Measurements from ENCODE around the genes TNNI3K, ASB17 and ST6GALNAC3.

DNA sequence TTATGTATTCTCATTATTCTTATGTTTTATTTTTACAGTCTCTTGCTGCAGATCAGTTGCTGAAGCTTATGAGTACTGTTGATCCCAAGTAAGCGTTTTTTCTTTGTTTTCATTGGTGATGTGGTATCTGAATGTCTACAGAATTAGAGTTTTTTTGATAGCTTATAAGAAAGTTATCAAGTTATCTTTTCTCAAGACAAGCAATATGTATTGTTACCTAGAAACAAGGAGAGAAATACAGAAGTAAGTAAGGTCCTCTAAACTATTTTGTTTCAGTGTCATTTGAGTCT, 14.2 kb downstream of the SRSF11 start:
- CAGE, long polyA plus RNA, result no peak
- RRBS, result no CpG with 5 or more reads among the region's 1 CpG

GRCh38 chr1:70706103-70707185, 295.4 kb downstream of the CTH start:
- CAGE, long polyA plus RNA, result no peak
- RRBS, result 2% methylated on average over 3 of the region's 38 CpGs

GRCh38 chr1:71056108-71057387, 8.9 kb upstream of the PTGER3 start:
- CAGE, long polyA plus RNA, result no peak
- RRBS, result no CpG with 5 or more reads among the region's 9 CpGs

DNA sequence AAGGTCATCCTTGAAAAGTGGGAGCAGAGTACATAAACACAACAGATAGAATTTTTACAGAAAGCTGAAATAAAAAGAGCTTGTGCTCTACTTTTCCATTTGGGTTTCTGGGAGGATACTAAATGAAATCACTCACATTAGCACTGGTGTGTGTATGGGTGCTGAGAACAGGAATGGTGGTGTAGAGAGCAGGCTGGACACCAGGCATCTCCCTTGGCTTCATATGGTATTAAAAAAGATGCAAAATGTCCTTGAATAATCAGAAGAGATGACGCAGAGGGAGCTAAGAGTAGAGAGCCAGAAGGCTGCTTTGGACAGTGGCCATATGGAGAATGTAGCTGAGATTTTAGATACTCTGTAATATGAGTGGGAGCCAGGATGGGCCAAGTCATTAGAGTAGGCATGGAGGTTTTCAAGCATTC, 112.3 kb upstream of the ZRANB2 start:
- CAGE, long polyA plus RNA, result no peak
- RRBS, result no CpG with 5 or more reads among the region's 1 CpG

DNA sequence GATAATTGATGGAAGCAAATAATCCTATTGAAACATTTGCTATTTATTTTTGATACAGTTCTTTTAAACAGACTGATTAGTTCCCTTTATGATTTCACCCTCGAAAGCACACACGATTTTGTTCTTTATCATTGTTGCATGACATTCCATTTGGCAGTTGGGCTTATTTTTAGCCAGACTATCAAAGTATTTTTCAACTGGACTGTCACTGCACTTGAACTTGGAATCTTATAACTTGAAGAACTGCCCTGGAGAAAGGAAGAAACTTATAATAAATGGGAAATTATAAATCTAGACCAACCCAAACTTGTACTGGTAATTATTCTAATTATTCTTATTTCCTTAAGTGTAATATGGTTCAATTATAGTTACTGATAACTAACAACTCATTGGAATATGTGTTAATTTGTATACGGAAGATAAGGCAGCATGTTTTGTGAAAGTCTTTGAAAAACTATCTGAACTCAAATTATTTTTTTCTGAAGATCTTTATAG, at the start of gene TNNI3K:
TSS of gene TNNI3K (plus strand) at position 211 of the 495 bp plus-strand sequence.
- CAGE, long polyA plus RNA, result no peak
- RRBS, result no CpG with 5 or more reads among the region's 3 CpGs

DNA sequence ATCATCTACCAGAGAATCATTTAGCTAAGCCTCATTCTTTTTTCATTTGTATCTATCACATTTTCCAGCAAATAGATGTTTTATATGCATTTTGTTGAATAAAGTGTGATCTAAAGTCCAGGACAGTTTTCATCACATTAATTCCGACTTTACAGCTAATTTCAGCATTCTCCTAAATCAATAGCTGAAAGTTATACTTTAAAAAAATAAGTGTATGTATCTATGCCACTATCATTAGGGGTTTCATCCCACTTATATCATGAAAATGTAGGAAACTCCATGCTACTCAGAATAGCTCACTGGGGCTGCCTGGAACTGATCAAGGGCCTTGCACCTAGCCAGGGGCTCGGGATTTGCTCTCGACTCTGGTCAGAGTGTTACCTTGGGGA, 54.4 kb downstream of the ERICH3 start:
- CAGE, long polyA plus RNA, result no peak
- RRBS, result no CpG with 5 or more reads among the region's 3 CpGs

- CAGE, long polyA plus RNA, result no peak
Observed at GRCh38 chr1:74714969-74715199, 18.0 kb downstream of the CRYZ start.

- CAGE, long polyA plus RNA, result no peak
- RRBS, result no CpG with 5 or more reads among the region's 5 CpGs
Observed at GRCh38 chr1:75785588-75785932, 496 bp upstream of the RABGGTB start.

DNA sequence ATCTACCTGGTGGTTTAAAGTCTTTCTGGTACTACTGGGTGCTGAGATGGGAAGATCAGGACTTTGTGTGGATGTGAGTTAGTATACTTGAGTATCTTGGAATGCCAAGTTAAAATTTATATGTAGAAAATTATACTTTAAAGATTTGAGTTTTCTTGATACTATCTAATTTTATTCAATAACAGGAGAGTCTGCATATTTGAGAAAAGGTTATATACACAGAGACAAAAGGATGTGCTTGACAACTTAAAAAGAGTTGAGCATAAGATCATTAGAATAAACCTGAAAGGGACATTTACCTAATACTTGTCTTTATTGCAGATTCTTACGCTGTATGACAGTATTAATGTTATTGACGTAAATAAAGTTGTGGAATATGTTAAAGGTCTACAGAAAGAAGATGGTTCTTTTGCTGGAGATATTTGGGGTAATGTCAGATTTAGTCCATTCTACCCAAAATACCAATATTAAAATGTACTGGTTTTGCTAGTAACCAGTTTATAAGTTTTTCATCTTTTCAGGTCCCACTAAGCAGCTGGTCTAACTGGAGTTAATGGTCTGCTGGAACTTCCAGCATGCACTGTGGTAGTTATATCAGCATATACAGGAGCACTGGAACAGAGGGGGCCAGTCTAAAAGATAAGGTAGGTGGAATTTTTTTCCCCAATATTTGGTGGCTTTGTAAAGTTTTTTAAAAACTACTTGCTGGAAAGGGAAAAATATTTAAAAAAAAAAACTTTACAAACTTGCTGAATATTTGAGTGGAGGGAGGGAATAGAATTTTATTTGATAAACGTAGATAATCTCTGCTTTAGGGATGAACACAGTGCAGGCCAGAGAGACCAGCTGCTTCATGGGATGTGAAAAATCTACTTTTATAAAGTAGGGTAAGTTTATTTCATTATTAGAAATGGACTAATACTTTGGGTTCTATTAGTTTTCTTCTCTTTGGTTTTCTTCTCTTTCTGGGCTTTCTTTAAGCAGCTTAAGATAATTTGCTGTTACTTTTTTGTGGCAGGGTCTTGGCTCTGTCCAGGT, 3.9 kb downstream of the RABGGTB start:
- CAGE, long polyA plus RNA, result no peak
- RRBS, result no CpG with 5 or more reads among the region's 3 CpGs

GRCh38 chr1:75932279-75932600, at the start of gene ASB17:
Gene ASB17, minus strand, starts transcription at chr1:75932404.
- CAGE, long polyA plus RNA, result no peak
- RRBS, result no CpG with 5 or more reads among the region's 1 CpG

DNA sequence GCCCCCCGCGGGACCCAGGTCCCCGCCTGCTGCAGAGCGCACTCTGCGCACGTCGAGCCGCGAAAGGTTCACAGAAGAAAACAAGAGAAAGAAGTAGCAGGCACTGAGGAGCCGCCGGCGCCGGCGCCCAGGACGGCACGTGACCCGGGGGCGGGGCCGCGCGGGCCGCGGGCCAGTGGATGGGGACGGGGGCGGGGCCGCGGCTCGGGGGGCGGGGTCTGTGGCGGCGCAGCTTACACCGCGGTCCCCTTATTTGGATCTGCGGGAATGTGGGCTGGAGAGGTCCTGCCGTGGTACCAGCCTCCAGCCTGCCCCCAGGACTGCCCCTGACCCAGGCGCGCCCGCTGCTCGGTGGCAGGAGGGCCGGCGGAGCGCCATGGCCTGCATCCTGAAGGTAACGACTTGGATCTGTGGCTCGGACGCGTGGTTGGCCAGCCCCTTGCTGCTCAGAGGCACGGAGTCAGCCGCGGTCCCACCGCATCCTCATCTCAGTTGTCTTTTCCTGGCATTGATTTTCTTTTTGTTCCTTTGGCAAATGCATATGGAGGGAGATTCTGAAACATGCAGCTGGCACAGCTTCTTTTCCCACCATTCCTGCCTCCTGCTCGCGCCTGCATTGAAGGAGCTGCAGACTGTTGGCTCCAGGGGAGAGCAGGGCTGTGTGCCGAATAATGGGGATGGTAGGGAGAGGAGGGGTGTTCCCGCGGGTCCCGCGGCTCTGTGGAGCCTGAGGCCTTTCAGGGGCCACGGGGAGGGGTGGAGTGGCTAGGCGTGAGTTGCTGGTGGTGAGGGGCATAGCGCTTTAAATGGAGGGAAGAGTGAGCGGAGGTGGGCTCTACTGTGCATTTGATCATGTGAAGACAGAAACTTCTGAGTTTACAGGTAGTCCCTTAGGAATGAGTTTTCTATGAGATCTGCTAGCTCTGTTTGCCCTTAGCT, at the start of gene ST6GALNAC3:
TSS of gene ST6GALNAC3 (plus strand) at position 256 of the 939 bp plus-strand sequence.
- CAGE, long polyA plus RNA, result no peak
- RRBS, result no CpG with 5 or more reads among the region's 61 CpGs

GRCh38 chr1:76254377-76254812, 179.8 kb downstream of the ST6GALNAC3 start:
- CAGE, long polyA plus RNA, result no peak
- RRBS, result no CpG with 5 or more reads among the region's 4 CpGs

DNA sequence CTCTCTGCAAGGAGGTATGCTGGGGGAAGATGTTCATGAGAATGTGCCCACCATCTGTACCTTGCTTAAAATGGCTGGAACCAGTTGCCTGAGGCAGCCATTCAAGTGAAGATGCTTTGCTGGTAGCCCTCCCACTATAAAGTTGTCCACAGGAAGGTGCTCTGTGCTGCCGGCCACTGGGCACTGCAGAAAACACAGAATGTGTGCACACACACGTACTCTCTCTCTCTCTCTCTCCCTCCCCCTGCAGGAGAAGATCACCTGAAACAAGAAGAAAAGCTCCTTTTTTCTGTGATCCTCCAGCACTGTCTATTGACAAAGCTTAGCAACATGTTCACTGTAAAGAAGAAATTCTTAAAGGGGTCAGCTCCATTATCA, 134.8 kb downstream of the PIGK start:
- CAGE, long polyA plus RNA, result no peak
- RRBS, result no CpG with 5 or more reads among the region's 2 CpGs

DNA sequence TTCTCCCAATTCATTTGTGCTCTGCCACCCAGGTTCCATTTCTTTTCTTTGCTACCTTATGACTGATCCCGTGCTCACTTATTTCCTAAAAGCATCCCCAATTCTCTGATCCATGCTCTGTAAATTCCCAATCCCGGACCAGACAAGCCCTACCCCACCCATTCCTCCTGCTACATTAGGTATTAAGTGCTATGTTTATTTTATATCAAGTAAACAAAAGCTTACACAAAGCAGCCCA, 112.7 kb downstream of the ZZZ3 start:
- CAGE, long polyA plus RNA, result start-site peak on the minus strand centred at position 126 of the sequence, 61 bp wide, 5 and 14 reads in 2 replicates
- RRBS, result no CpG with 5 or more reads among the region's 2 CpGs

GRCh38 chr1:77616014-77616621, 66.3 kb downstream of the ZZZ3 start:
- CAGE, long polyA plus RNA, result no peak
- RRBS, result no CpG with 5 or more reads among the region's 7 CpGs

DNA sequence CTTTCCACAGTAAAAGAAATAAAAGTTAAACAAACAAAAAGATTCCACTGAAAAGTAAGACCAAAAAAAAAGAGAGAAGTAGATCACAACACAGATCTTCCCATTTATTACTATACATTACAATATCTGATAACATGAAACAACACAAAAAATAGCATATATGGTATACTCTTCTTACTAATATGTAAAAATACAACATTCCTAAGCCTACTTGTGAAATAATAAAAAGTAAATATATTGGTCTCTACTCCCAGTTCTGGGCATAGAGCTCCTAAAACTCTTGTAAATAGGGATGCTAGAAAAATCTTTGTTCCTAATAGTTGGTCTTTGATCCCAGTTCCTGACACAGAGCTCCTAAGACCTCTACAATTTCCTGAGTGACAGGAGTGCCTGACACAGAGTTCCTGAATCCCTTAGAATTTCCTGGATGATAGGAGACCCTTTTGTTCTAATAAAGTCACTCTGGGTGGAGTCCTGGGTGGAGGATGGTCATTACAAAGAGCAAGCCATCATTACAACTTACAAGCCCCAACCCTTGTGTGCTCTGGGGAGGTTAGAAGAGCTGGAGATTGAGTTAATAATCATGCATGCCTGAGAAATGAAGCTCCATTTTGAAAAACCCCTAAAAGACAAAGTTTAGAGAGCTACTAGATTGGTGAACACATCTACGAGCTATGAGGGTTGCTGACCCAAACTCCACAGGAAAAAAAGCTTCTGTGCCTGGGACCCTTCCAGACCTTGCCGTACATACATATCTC, 58.4 kb downstream of the ZZZ3 start:
- CAGE, long polyA plus RNA, result no peak
- RRBS, result no CpG with 5 or more reads among the region's 2 CpGs

- CAGE, long polyA plus RNA, result no peak
- RRBS, result 11% methylated on average over 3 of the region's 25 CpGs
Observed at GRCh38 chr1:77758674-77759345, 842 bp downstream of the USP33 start.

- CAGE, long polyA plus RNA, result no peak
- RRBS, result no CpG with 5 or more reads among the region's 5 CpGs
Observed at GRCh38 chr1:77940836-77941716, 37.8 kb downstream of the FUBP1 start.

DNA sequence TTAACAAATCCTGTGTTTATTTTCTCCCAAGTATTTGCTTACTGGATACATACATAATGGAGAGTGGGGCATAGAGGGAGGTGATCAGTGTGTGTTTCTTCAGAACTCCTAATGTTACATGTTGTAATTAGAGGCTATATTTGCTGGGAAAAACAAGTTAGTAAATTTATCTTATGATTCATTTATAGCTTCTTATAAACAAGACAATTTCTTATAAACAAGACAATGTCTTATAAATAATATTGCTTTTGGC, 7.3 kb upstream of the GIPC2 start:
- CAGE, long polyA plus RNA, result no peak

- CAGE, long polyA plus RNA, result no peak
- RRBS, result no CpG with 5 or more reads among the region's 5 CpGs
Observed at GRCh38 chr1:78045615-78045701, 308 bp upstream of the GIPC2 start.